Skeletal muscle tissue (tissue), 7 donors: ENCODE measurements around the genes ACADVL, GABARAP, TMEM256 and SPEM2.

DNA sequence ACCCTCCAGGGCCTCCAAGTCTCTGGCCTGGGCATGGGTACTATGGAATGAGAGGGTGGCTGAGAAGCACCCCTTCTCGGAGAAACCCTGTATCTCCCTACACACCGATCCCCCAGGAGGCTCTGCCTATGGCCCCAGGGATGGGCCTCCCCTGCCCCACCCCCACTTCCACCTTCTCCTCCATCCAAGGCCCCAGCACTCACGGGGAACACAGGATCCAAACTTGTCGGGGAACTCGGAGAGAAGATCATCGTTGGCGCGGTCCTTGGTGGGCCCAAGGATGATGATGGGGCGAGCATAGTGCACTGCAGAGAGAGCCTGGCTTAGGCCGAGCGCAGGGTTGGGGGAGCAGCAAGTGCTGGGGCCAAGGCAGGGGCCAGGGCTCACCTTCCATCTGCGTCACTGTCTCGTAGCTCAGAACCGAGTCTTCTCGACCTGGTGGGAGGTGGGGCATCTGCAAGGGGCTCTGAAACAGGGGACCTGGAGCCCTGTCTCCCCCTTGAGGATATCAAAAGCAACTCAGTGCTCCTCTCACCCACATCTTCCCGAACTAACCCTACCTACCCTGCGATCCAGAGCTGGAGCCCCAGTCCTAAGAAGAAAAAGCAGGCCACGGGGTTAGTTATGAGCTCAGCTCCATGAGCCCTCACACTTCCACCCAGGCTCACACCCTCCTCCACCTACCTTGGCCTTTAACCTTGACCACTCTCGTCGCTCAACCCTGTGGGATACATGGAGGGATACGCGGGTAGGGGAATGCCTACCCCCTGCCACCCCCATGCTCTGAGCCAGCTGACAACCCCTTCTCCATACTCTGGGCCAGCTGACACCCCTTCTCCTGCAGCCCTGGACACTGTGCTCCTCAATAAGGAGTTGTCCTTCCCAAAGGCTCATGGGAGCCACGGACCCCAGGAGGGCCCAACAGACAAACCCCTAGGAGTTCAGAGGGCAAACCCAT is 14.4 kb upstream of the ASGR1 start:
- PRO-cap, 3 experiments, result no peak in any of the 3 experiments
- RAMPAGE, long total RNA, result no peak
- RRBS, 2 experiments, result no CpG with 5 or more reads among the region's 23 CpGs

DNA sequence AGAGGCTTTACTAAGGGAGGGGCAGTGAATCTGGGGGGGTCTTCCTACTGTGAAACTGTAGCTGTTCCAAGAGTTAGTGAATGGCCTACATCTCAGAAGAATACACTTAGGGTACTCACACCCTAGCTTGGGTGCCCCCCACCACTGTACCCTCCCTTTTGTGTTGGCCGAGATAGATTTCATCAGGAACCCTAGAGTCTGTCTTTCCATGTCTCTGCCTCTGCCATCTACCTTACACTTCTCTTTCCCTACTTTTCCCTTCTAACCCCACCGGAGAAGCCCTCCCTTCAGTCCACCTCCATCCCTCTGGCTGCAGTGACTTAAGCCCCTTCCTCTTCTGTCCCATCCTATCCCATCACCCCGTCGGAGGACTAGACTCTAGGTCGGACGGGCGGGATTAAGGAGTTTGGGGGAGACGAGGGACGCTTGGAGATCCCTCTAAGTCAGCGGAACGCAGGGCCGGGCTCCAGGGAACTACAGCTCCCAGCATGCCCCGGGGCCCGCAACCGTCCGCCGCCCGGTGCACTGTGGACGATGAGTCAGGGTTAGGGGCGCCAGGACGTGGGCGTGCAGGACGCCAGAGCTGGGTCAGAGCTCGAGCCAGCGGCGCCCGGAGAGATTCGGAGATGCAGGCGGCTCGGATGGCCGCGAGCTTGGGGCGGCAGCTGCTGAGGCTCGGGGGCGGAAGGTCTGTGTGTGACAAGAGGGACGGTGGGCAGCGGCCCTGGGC is at the start of gene ACADVL:
TSS of gene ACADVL (plus strand) at position 580 of the 730 bp plus-strand sequence.
- PRO-cap, 3 experiments, result peak in 3 of 3 experiments; most common plus-strand start position 591 of the sequence (in 3); most common minus-strand start position 399 of the sequence (in 3)
- RAMPAGE, long total RNA, result no peak
- RRBS, 2 experiments, result under 1 to 1% methylated on average over 12 of the region's 37 CpGs

GRCh38 chr17:7220089-7221318 is 766 bp downstream of the ACADVL start:
- PRO-cap, 3 experiments, result peak in 1 of 3 experiments; most common minus-strand start chr17:7220432 (in 1)
- RAMPAGE, long total RNA, result no peak
- RRBS, 2 experiments, result 1 to 3% methylated on average over 7 of the region's 48 CpGs

DNA sequence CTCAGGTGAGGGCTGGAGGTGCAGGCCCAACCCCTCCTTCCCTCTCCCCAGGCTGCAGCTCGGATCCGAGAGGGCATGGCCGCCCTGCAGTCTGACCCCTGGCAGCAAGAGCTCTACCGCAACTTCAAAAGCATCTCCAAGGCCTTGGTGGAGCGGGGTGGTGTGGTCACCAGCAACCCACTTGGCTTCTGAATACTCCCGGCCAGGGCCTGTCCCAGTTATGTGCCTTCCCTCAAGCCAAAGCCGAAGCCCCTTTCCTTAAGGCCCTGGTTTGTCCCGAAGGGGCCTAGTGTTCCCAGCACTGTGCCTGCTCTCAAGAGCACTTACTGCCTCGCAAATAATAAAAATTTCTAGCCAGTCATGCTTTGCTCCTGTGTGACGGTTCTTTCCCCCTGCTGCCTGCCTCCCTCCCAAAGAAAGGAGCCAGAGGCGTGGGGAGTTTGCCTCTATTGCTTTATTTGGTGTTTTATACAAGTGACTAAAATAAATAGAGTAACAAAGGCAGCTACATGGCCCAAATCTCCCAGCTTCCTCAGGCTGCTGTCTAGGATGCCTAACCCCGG is 5.2 kb downstream of the ACADVL start:
- PRO-cap, 3 experiments, result no peak in any of the 3 experiments
- RAMPAGE, long total RNA, result no peak
- RRBS, 2 experiments, result no CpG with 5 or more reads among the region's 12 CpGs

GRCh38 chr17:7241999-7242913 is at the start of gene GABARAP:
Gene GABARAP, minus strand, starts transcription at chr17:7242449.
- PRO-cap, 3 experiments, result peak in 3 of 3 experiments; most common plus-strand start chr17:7242203 (in 1); most common minus-strand start chr17:7242343 (in 2)
- RAMPAGE, long total RNA, result start-site peak on the minus strand at chr17:7242322-7242424, 5,397 and 3,325 reads in 2 replicates
- RRBS, 2 experiments, result 2 to 3% methylated on average over 6 of the region's 65 CpGs

GRCh38 chr17:7250554-7250899 is 1.0 kb downstream of the CTDNEP1 start:
- PRO-cap, 3 experiments, result no peak in any of the 3 experiments
- RAMPAGE, long total RNA, result no peak
- RRBS, 2 experiments, result no CpG with 5 or more reads among the region's 8 CpGs

- PRO-cap, 3 experiments, result no peak in any of the 3 experiments
- RAMPAGE, long total RNA, result no peak
- RRBS, 2 experiments, result no CpG with 5 or more reads among the region's 13 CpGs
Measured at GRCh38 chr17:7356205-7356671, 1.3 kb downstream of the TMEM95 start.

GRCh38 chr17:7380325-7380671 is 591 bp upstream of the TNK1 start:
- PRO-cap, 3 experiments, result no peak in any of the 3 experiments
- RAMPAGE, long total RNA, result no peak
- RRBS, 2 experiments, result no CpG with 5 or more reads among the region's 6 CpGs

DNA sequence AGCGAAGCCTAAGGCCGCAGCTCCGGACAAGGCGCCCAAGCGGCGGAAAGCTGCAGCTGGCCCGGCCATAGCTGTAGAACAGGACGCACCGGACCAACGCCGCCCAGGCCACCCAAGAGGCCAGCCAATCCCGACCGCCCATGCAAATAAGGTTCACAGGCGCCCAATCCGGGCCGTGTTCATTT is at the start of gene TMEM256:
TSS of gene TMEM256 (minus strand) at position 82 of the 185 bp plus-strand sequence.
- PRO-cap, 3 experiments, result peak in 3 of 3 experiments; most common minus-strand start position 80 of the sequence (in 3)
- RAMPAGE, long total RNA, result start-site peak on the minus strand centred at position 101 of the sequence, 43 bp wide, 873 and 291 reads in 2 replicates
- RRBS, 2 experiments, result 3 to 4% methylated on average over 13 of the region's 16 CpGs

DNA sequence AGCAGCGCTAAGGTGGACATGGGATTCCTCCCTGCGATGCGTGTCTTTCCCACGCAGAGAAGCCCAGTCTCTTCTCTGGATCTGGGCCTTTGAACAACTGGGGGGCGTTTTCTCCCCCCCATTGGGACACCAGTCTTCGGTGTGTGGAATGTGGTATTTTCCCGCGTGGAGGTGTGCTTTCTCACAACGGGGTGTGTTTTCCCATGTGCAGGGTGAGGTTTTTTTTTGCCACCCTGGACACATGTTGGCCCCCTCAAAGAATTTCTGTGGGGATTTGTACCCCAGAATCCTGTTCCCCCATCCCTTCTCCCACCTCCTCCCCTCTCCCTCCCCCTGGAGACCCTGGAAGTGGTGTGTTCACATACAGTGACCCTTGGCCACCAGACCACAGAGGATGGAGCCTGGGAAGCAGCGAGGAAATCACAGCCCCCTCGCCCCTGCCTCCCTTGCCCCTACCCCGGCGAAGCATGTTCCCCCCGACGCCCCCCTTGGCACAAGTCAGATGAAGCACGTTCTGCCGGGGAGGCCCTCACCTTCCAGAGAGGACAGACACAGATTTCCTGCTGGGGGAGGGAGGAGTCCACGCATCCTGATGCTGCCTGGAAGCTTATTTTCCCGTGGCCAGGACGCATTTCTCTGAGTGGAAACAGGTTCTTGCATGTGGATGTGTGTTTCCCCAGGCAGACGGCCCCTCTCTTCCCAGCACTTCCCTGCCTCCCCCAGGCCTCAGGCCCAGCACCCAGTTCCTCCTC is 2.0 kb upstream of the SPEM1 start:
- PRO-cap, 3 experiments, result no peak in any of the 3 experiments
- RAMPAGE, long total RNA, result no peak
- RRBS, 2 experiments, result 61 to 62% methylated on average over 6 of the region's 21 CpGs

GRCh38 chr17:7425368-7425827 is at the start of gene SPEM2:
Gene SPEM2, plus strand, starts transcription at chr17:7425616.
- PRO-cap, 3 experiments, result no peak in any of the 3 experiments
- RAMPAGE, long total RNA, result no peak
- RRBS, 2 experiments, result no CpG with 5 or more reads among the region's 10 CpGs

DNA sequence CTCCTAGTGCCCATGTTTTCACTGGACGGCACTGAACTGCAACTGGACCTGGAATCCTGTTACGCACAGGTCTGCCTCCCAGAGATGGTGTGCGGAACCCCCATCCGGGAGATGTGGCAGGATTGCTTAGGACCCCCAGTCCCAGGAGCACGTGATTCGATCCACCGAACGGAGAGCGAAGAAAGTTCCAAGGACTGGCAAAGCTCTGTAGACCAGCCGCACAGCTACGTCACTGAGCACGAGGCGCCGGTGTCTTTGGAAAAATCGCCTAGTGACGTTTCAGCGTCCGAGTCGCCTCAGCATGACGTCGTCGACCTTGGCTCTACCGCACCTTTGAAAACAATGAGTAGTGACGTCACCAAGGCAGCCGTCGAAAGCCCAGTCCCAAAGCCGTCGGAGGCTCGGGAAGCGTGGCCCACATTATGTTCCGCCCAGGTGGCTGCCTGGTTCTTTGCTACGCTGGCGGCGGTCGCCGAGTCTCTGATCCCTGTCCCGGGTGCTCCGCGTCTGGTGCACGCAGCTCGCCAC is 1.2 kb downstream of the TMEM102 start:
- PRO-cap, 3 experiments, result no peak in any of the 3 experiments
- RAMPAGE, long total RNA, result no peak
- RRBS, 2 experiments, result 27 to 29% methylated on average over 2 to 7 of the region's 41 CpGs

DNA sequence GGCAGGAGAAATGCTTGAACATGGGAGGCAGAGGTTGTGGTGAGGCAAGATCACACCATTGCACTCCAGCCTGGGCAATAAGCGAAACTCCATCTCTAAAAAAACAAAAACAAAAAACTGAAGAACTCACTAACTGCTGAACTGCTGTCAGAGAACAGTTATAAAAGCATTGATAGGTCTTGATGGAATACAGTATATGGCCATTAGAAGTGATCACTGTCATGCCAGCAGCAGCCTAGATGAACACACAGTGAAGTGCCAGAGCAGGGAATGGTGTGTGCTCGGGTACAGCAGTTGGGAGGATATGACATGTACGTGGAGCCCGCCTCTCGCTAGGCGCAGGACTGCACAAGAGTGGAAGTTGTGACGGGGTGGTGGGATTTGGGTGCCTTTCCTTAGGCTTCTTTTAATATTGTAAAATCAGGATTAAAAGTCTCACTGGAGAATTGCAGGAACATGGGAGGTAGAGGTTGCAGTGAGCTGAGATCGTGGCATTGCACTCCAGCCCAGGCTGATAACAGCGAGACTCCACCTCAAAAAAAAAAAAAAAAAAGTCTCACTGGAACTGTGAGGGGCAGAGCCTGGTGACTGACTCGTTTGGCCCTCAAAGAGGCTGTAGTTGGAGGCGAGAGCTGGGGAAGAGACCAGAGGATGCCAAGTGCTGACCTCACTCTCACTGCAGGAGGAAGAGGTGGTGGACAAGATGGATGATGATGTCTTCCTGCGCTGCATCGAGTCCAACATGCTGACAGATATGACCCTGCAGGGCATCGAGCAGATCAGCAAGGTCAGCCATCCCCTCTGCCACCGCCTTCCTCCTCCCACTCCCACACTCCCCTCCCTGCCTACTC is 29.5 kb downstream of the SLC35G6 start:
- PRO-cap, 3 experiments, result no peak in any of the 3 experiments
- RAMPAGE, long total RNA, result no peak
- RRBS, 2 experiments, result no CpG with 5 or more reads among the region's 15 CpGs

DNA sequence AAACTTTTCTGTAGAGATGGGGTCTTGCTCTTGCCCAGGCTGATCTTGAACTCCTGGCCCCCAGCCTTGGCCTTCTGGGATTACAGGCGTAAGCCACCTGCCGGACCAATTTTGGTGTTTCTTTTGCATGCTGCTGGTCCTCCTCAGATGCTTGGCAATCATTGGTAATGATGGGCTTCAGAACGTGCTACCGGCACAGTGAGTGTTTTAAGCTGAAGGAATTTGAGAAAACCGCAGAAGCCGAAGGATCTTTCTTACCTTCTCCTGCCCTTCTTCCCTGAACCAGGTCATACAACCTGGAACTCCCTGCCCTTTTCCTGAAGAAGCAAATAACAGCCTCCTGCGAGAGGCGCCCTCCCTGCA is 494 bp upstream of the TNFSF12 start:
- PRO-cap, 3 experiments, result no peak in any of the 3 experiments
- RAMPAGE, long total RNA, result no peak
- RRBS, 2 experiments, result 7 to 8% methylated on average over 3 of the region's 8 CpGs

DNA sequence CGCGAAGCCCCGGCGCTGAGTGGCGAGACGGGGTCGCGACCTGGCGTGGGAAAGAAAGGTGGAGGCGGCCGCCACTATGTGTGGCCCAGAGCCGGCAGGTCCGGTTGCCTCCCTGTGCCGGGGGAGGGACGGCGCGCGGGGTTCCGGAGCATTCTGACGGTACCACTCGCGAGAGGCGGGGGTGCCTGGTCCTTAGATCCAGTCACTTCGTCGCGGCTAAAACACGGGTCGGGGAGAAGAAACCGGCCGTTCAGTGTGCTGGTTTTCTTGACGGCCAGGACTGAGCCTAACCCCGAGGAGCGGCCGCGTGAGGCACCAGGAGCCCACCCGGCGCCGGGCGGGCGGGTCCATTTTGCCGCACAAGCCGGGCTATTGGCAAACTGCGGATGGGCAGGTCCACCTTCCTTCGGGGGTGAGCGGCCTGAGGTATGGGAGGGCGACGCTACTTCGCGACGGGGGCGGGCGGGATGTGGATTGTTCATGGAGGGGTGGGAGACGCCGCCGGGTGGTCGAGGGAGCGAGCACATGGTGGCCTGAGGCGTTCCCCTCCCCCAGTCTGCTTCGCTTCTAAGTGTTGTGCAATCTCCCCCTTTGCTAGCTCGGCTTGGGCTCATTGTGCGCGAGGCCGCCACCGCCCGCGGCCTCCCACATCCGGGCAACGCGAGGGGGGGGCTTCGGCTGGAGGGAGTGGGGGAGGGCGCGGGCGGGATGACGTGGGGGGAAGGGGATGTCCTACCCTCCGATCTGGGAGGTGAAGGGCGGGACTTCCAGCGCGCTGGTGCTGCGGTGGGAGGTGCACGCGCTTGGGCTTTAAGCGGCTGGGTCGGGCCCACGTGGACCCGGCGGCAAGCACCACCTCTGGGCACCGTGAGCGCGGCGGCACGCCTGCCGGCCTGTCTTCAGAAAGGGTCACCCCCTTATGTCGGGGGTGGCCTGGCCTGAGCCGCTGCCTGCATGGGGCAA is 778 bp downstream of the EIF4A1 start:
- PRO-cap, 3 experiments, result peak in 2 of 3 experiments; most common plus-strand start position 151 of the sequence (in 2); most common minus-strand start position 116 of the sequence (in 2)
- RAMPAGE, long total RNA, result no peak
- RRBS, 2 experiments, result 2% methylated on average over 36 to 41 of the region's 94 CpGs

DNA sequence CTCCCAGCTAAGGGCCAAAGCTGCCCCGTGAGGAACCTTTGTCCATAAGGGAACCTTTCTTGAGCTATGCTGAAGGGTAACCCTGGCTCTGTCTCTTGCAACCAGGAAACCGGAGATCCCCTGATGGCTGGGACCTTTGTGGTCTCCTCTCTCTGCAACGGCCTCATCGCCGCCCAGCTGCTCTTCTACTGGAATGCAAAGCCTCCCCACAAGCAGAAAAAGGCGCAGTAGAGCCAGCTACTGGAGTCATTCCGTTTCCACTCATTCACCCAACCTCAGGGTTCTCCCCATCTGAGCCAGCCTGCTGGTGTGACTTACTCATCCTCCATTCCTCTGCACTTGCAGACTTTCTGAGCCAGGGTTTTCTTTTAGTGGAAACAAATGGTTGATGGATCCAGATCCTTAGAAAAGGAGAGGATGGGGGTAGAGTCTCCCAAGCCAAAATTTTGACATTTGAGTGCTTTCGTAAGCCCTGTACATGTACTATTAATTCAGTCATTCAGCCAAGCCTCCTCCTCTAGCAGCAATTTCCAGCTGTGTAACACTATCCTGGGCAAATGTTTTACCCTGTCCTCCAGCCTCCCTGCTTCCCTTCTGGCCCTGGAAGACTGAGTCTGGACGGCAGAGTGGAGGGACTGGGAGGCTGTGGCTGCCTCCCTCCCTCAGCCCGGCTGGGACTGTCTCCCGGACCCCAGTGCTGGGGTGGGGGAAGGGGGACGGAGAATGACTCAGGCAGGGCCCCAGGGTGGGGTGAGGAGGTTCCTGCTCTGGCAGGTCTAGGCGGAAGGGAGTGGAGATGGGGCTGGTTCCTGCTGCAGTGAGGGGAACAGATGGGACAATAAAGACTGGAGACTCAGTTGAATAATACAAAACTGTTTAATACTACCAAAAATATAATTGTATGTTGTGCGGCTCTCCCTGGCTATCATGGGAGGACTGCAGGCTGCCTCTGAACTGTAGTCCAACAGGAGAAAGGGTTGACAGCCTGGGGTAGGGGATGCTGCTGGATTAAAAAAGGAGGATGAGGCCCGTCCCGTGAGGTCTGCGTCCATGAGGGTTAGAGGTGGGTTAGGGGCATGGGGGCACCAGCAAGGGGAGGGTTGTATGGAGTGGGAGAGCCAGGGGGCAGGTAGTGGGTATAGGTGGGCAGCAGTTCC is 2.2 kb downstream of the SOX15 start:
- PRO-cap, 3 experiments, result no peak in any of the 3 experiments
- RAMPAGE, long total RNA, result no peak
- RRBS, 2 experiments, result no CpG with 5 or more reads among the region's 17 CpGs

DNA sequence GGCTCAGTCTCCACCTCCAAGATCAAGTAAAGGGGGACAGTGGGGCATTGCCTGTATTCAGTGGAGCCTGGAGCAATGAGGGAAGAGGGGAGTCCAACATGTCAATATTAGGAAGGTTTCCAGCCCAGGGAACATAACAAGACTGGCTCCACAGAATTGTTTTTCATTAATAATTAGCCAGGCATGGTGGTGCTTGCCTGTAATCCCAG is 2.0 kb downstream of the SHBG start:
- PRO-cap, 3 experiments, result no peak in any of the 3 experiments
- RAMPAGE, long total RNA, result no peak

DNA sequence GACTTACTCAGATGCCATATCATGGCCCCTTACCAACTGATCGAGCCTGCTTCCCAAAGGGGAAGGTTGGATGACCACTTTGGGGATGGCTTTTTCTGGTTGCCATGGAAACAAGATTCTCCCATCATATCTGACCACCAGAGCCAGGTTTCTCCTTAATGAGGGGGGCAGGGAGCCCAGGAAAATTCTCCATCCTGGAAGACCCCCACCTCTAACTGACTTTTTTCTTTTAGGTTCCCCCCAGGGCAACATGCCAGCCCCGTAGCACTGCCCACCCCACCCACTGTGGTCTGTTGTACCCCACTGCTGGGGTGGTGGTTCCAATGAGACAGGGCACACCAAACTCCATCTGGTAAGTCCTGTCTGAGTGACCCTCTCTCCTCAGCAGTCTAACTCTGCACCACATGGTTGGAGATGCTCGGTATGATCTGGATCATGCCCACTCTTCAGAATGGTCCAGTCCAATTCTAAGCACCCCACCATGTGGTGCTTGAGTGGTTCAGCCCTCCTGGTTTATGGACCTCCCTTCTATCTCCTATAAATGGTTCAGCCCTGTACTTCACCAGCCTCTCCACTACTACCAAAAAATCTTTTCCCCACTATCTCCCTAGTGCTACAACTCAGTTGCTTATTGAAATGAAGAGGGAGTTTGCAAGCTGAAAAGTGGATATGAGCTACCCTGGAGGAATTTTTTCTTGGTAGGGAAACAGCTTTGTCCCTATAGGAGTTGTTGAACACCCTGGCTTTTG is 5.8 kb downstream of the KDM6B start:
- PRO-cap, 3 experiments, result no peak in any of the 3 experiments
- RAMPAGE, long total RNA, result no peak
- RRBS, 2 experiments, result no CpG with 5 or more reads among the region's 3 CpGs

GRCh38 chr17:7843508-7843589 is 9.3 kb downstream of the KDM6B start:
- PRO-cap, 3 experiments, result no peak in any of the 3 experiments
- RAMPAGE, long total RNA, result no peak
- RRBS, 2 experiments, result no CpG with 5 or more reads among the region's 3 CpGs

DNA sequence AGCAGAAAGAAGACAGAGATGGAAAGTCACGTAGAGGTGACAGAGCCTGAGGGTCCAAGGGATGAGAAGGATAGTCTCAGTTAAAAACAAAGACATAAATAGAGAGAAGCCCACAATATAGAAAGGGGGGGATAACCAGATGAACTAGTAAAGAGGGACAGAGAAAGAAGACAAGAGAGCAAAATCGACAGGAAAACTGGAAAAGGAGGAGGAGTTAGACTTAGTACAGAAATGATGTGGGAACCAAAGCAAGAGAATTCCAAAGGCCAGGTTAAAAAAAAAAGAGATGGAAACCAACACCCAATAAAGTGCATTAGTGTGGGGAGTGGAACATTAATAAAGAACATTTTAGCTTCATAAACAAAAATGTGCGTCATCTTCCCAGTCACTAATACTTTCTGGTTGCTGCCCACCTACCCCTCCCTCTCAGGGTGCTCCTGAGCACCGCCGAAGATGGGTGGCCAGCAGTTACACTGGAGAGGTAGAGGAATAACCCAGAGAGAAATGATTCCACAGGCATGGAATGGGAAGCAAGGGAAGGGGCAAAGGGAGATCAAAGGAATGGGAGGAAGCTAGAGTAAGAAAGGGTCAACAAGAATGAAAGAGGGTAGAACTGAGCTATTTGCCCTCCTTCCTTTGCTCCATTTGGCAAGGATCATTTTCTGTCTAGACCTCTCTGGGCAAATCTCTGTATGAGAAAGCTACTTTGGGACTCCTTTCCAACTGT is 6.0 kb upstream of the CHD3 start:
- PRO-cap, 3 experiments, result peak in 1 of 3 experiments; most common plus-strand start position 429 of the sequence (in 1)
- RAMPAGE, long total RNA, result no peak
- RRBS, 2 experiments, result no CpG with 5 or more reads among the region's 5 CpGs